ENCODE data around the genes KRTAP5-6, IFITM10 and PRR33.

DNA sequence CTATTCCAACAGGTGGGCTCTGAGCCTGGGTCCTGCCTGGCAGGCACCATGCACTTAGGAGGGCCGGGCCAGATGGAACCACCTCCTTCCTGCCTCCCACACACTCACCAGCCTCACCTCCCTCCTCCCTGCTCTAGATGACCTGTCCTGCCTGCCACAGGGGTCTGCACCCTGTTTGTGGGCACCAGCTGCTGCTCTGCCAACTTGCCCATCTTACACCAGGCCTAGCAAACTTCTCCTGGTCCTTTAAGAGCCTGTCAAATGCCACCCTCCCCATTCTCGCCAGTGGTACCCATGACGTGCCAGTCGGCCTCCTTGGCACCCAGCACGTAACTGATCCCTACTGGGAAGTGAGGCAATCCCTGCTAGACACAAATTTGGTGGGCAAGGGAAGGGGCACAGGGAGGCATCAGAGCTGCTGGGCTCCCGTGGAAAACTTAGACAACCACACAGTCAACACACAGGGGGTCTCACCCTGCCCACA, 3.1 kb downstream of the MOB2 start:
- RRBS: no CpG with 5 or more reads among the region's 6 CpGs

- RRBS: no CpG with 5 or more reads among the region's 30 CpGs
Observed at GRCh38 chr11:1514434-1515150, 28.0 kb upstream of the MOB2 start.

DNA sequence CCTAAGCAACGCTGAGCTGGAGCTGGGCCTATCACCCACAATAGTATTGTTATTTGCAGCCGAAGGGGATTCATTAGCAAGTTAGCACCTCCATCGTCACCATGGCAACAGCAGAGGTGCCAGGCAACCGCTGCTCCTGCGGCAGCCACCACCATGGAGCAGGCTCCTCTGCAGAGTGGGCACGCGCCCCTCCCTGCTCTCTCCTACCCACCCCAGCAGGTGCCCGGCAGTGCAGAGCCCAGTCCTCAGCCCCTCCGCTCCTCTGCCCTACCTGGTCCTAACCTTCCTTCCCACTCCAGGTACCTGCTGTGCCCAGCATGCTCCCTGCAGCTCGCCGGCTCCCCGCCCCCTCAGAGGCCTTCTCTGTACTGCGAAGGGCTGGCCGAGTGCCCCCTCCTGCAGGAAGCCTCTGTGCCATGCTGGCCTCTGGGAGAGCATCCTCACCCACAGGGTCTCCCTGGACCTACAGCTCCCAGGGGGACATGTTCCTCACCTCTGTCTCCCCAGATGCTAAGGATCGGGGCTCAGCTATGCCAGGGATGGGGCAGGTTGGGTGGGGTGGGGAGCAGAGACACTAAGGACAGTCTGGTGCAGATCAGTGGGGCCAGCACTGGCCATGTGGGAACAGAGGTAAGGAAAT, 3.5 kb downstream of the DUSP8 start:
- RRBS: 21% methylated on average over 4 of the region's 15 CpGs

DNA sequence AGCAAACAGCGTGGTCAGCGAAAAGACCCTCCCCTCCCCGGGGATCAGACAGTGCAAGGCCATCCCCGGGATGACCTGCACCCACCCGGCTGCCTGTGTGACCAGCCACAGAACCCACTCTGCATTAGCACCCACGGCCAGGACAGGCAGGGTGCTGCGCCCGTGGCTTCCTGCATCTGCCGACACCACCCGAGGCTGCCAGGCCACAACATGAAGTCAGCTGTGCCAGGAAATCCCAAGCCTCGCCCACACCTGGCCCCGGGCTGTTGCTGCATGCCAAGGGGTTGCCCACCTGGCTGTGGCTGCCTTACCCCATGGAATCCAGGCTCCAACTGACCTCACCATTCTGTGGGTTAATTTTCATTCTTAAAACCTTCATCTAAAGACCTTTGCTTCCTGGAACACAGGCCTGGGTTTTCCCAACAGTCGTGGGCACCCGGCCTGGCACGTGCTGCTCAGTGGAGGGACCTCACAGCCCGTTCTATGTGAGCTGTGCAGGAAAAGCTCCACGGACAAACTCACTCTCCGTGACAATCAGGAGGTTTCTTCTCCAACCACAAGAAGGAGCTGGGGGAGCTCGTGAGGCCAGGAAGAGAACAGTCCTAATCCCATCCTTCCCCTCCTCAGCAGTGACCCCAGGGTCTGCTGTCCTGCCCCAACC, 32.3 kb downstream of the KRTAP5-5 start:
- RRBS: no CpG with 5 or more reads among the region's 19 CpGs

DNA sequence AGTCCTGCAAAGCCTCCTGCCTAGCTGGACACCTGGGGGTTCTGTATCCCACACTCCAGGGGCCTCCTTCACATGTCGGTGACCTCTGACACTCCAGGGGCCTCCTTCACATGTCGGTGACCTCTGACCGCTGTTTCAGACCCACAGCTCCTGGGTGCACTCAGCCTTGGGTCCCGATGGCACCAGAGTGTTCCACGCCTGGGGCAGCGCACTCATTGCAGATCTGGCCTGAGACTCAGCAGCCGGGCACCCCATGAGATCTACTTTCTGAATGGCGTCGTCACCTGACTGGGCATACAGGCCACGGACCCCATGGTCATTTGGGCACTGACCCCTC, 11.3 kb upstream of the KRTAP5-6 start:
- RRBS: no CpG with 5 or more reads among the region's 10 CpGs

- RRBS: 4% methylated on average over 10 of the region's 23 CpGs
Observed at GRCh38 chr11:1693132-1693613, 3.8 kb upstream of the KRTAP5-6 start.

GRCh38 chr11:1696913-1697339, at the start of gene KRTAP5-6:
Gene KRTAP5-6, plus strand, starts transcription at chr11:1697195.
- RRBS: no CpG with 5 or more reads among the region's 3 CpGs

- RRBS: no CpG with 5 or more reads among the region's 12 CpGs
Observed at GRCh38 chr11:1705384-1706097, 8.5 kb downstream of the KRTAP5-6 start.

DNA sequence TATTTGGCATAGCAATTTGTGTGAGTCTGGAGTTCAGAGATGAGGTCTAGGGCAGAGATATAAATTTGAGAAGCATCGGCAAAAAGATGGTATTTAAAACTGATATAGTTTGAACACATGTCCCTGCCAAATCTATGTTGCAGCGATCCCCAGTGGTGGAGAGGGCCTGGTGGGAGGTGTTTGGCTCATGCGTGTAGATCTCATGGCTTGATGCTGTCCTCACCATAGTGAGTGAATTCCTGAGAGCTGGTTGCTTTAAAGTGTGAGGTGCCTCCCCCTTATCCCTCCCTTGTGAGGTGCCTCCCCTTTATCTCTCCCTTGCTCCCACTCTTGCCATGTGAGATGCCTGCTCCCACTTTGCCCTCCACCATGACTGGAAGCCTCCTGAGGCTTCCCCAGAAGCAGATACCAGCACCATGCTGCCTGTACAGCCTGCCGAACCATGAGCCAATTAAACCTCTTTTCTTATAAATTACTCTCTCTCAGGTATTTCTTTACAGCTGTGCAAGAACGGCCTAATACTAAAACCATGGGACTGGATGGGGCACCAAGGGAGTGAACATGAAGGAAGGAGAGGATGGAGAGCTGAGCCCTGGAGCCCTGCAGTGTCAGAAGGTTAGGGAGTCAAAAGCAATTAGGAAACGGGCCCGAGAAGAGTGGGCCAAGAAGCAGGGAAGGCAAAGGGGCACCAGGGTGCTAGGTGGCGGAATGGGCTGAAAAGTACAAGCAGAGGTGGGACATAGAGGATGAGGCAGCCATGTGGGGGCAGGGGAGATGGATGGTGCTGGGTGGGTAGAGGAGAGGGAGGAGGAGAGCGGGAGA, 9.5 kb downstream of the IFITM10 start:
- RRBS: no CpG with 5 or more reads among the region's 9 CpGs

- RRBS: 71% methylated on average over 3 of the region's 17 CpGs
Observed at GRCh38 chr11:1750388-1751245, at the start of gene IFITM10. Gene IFITM10, minus strand, starts transcription at chr11:1750595.

DNA sequence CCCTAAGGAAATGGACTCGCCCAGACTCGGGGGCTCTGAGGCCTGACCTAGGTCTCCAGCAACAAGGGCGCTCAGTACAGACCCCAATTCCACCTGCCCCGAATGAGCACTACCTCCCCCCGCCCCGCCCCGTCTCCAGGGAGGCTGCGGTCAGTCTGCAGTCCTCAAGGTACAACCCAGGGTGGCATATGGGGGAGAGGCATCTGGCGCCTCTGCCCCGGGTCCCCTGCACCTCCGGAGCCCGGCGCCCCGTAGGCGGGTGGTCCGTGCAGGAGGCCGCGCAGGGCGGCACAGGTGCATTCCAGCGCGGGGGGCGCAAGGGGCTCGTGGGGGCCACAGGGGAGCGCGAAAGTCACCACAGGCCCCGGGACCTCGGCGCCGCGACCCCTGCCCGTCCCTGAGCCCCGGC, 354 bp downstream of the CTSD start:
- RRBS: 4% methylated on average over 9 of the region's 32 CpGs

DNA sequence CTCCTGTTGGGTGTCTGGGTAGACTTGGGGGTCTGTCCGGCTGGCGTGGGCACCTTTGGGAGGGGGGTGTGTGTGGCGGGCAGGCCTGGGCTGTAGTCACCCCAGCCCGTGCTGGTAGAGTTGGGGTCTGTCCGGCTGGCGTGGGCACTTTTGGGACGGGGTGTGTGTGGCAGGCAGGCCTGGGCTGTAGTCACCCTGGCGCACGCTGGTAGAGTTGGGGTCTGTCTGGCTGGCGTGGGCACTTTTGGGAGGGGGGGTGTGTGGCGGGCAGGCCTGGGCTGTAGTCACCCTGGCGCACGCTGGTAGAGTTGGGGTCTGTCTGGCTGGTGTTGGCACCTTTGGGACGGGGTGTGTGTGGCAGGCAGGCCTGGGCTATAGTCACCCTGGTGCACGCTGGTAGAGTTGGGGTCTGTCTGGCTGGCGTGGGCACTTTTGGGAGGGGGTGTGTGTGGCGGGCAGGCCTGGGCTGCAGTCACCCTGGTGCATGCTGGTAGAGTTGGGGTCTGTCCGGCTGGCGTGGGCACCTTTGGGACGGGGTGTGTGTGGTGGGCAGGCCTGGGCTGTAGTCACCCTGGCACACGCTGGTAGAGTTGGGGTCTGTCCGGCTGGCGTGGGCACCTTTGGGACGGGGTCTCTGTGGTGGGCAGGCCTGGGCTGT, 18.9 kb downstream of the LSP1 start:
- RRBS: no CpG with 5 or more reads among the region's 24 CpGs

- RRBS: 19% methylated on average over 2 of the region's 24 CpGs
Observed at GRCh38 chr11:1874849-1875676, 16.6 kb downstream of the PRR33 start.

- RRBS: no CpG with 5 or more reads among the region's 14 CpGs
Observed at GRCh38 chr11:1882292-1882811, 9.3 kb downstream of the PRR33 start.

- RRBS: 16% methylated on average over 3 of the region's 18 CpGs
Observed at GRCh38 chr11:1891661-1892595, at the start of gene PRR33. Gene PRR33, minus strand, starts transcription at chr11:1891895.

- RRBS: no CpG with 5 or more reads among the region's 9 CpGs
Observed at GRCh38 chr11:1916864-1917599, 2.5 kb upstream of the TNNT3 start.

DNA sequence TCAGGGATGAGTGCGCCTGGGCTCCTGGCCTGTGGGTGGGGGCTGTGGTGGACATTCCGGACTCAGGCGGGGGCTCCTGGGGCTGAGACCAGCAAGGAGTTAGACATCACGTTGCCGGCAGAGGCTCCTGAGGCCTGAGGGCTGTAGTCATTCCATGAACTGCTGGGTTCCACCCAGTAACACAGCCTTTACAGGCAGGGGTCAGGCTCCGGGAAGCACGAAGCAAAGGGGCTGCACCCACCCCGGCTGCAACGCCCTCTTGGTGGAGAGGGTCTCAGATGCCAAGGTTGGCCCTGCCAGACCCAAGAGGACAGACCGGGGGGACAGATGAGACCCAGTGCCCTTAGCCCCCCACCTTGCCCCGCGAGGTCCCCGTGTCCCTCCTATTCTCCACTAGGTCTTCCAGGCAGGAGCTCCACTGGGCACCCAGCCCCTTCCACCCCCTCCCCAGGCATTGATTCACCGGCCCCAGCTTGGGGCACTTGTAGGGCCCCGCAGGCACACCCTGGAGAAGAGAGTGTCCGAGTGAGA, 9.0 kb downstream of the TNNT3 start:
- RRBS: 30% methylated on average over 8 of the region's 16 CpGs

DNA sequence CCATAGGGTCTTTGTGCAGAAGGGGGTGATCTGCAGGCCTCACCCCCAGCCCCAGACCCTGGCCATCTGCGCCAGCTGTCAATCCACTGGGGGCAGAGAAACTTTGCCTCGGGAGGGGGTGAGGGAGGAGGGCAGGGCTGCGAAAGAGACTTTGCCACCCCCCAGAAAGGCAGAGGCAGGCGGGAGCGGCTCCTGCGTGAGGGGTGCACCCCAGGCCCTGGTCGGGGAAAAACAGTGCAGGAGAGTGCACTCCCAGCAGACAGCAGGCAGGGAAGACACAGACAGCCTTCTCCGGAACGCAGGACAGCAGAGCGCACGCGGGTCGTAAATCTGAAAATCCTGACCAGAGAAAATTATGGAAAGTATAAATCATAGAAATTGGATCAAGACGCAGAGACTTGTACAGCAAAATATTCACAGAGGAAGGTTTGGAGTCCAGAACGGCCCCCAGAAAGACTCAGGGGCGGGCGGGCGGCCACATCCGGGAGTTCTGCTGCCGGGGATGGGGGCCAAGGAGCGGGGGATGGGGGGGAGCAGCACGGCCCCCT, 8.1 kb upstream of the MRPL23 start:
- RRBS: no CpG with 5 or more reads among the region's 22 CpGs

- RRBS: 33% methylated on average over 15 of the region's 20 CpGs
Observed at GRCh38 chr11:2100359-2100976, 38.7 kb downstream of the IGF2 start.

DNA sequence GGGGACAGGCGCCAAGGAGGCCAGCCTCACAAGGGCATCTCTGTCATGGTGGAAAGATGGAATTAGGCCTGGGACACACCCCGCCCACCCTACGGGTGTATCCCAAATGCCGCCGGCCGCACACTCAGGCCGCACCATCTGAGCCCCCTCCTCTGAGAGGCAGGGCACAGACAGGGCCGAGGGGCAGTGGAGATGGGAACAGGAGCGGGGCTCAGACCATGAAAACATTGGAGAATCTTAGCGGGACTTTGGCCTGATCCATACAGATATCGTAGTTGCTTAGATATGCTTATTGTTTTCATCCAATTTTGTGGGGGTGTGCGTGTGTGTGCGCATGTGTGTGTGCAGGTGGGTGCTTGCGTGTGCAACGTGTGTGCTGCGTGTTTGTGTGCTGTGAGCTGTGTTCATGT, 8.1 kb downstream of the IGF2 start:
- RRBS: no CpG with 5 or more reads among the region's 16 CpGs